Fibroblast of the aortic adventitia (primary cell): ENCODE data around the genes TCF25 and GAS8.

DNA sequence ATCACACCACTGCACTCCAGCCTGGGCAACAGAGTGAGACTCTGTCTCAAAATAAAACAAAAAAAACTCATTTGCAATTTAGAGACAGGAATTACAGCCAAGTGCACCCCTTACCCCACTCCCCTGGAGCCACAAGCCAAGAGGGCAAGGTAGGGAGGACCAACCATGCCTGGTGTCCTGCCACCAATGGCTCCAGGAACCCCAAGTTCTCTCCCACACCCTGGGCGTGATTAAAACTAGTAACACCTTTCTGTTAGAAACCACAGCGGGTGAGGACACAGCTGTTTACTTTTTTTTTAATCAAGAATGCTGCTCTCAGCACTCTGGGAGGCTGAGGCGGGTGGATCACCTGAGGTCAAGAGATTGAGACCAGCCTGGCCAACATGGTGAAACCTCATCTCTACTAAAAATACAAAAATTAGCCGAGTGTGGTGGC lies 38.1 kb downstream of the ANKRD11 start:
- CAGE, long polyA plus RNA, result no peak

GRCh38 chr16:89472226-89472973 lies 18.0 kb downstream of the ANKRD11 start:
- CAGE, long polyA plus RNA, result no peak

DNA sequence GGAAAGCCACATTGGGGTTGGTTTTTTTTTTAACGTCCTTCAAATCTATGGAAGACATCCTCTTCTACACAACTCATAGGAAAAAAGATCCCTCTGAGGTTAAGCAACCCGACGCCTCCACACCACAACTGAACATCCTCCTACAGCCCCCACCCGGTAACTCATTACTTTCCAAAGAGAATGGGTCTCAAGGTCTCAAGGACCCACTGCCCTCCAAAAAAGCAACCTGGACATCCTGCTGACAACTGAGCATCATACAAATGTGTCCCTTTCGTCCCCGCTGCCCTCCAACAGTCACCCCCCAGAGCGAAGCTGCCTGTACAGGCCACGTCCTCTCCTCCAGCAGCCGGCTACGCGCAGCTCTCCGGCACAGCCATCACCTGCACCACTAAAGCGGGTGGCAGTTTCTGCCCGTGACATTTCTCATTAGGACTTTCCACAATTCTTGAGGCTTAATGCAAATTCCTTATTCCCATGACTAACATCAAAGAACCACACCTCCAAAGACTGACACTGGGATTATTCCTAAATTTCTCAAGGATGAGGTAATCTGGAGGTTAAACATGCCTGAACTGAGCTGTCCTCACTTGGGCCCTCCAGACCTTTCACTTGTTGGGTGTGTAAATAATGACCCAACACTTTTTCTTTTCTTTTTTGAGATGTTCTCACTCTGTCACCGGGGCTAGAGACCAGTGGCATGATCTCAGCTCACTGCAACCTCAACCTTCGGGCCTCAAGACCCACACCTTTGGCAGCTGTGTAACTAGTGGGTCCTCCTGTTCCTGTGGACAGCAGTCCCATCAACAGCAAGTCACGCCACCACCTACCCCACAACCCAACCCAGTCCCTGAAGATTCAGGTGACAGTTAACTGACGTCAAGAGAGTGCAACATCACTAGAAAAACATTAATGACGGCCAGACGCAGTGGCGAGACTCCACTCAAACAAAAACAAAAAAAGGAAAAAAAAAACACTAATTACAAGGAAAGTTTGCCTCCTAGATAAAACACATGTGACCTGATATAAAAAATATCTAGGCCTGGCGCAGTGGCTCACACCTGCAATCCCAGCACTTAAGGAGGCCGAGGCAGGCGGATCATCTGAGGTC lies 11.7 kb downstream of the ANKRD11 start:
- CAGE, long polyA plus RNA, result no peak

DNA sequence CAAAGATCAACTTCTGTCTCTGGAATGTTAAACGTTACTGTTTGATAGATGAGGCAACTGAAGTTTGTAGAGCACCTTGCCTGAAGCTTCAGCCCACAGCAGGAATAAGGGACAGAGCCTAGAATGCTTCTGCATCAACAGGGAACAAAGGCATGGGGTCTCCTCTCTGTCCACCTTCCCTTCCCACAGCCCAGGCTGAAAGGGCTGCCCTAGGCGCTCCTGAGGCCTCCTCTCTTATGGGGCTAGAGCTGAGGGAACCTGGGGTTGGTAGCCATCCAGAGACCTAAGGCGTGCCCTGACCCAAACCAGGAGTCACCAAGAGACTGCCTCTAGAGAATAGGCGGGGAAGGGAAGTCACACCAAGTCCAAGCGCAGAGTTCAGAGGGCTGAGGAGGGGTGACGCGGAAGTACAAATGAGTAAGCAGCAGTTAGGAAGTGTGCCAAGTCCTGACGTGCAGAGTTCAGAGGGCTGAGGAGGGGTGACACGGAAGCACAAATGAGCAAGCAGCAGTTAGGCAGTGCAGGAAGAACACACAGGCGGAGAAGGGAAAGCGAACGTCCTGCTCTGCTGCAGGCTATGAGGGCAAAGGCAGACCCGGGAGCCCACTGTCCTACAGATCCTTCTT lies 2.9 kb upstream of the SPG7 start:
- CAGE, long polyA plus RNA, result no peak

- CAGE, long polyA plus RNA, result no peak
Measured at GRCh38 chr16:89519707-89520411, 11.7 kb downstream of the SPG7 start.

DNA sequence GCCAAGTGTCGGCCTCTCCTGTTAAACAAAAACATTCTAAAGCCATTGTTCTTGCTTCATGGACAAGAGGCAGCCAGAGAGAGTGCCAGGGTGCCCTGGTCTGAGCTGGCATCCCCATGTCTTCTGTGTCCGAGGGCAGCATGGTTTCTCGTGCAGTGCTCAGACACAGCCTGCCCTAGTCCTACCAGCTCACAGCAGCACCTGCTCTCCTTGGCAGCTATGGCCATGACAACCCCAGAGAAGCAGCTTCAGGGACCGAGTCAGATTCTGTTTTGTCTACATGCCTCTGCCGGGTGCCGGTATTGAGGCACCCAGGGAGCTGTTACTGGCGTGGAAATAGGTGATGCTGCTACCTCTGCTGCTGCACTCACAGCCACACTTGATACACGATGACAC lies 3.4 kb downstream of the RPL13 start:
- CAGE, long polyA plus RNA, result no peak

DNA sequence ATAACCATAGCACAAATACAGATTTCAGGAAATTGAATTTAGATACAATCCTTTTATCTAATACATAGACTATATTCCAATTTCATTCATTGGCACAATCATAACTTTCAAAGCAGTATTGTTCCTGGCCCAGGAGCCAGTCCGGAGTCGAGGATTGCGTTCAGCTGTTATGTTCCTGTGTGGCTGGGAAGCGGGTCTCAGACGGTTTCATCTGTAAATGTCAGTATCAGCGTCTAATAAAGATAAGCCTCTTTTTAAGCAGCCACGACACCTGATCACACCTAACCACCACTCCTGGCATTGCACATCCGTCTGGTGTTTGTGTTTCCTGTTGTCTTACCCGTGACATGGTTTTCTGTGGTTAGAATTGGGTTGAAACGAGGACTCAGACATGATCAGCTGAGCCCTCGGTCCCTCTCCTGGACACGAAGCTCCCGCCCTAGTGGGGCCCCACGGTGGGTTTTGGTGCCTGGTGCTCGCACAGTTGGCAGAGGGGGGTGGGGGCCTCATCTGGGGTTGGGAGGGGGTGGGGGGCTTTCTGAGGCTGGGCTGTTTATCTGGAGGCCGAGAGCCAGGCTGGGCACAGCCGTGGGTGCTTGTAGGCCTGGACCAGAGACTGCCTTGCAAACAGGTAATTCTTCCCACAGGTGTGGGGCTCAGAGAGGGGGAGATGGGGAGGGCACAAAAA lies 18.3 kb downstream of the CPNE7 start:
- CAGE, long polyA plus RNA, result no peak

- CAGE, long polyA plus RNA, result no peak
Measured at GRCh38 chr16:89633086-89633504, 19.7 kb downstream of the DPEP1 start.

DNA sequence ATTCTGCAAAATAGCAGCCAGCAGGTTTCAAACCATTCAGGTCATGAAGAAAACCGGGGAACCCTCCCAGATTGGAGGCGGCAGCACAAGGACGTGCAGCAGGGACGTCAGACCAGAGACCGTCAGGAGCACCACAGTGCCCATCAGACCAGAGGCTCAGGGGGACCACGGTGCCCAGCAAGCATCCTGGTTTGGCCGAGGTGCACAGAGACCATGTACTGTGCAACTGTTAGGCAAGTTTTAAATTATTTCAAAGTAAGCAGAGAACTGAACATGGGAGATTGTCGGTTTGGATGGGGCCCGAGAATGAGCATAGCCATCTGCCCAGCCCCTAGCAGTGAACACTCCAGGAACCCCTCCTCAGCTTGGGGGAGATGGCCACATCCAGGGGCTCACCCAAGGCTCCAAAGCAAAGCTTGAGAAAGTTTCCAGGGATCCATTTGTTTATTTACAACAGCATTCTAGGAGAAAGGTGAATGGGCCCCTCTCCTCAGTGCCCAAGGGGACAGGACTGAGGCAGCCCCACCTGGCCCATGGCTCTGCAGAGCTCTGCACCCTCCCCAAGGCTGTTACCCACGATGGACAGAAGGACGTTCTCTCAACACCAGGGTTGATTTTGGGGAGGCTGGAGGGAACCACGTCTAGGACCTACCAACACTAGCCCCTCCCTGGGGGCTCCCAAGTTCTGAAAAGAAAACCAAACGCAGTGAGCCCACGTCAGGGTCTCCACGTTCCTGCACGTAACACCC lies 13.3 kb downstream of the CHMP1A start:
- CAGE, long polyA plus RNA, result no peak

DNA sequence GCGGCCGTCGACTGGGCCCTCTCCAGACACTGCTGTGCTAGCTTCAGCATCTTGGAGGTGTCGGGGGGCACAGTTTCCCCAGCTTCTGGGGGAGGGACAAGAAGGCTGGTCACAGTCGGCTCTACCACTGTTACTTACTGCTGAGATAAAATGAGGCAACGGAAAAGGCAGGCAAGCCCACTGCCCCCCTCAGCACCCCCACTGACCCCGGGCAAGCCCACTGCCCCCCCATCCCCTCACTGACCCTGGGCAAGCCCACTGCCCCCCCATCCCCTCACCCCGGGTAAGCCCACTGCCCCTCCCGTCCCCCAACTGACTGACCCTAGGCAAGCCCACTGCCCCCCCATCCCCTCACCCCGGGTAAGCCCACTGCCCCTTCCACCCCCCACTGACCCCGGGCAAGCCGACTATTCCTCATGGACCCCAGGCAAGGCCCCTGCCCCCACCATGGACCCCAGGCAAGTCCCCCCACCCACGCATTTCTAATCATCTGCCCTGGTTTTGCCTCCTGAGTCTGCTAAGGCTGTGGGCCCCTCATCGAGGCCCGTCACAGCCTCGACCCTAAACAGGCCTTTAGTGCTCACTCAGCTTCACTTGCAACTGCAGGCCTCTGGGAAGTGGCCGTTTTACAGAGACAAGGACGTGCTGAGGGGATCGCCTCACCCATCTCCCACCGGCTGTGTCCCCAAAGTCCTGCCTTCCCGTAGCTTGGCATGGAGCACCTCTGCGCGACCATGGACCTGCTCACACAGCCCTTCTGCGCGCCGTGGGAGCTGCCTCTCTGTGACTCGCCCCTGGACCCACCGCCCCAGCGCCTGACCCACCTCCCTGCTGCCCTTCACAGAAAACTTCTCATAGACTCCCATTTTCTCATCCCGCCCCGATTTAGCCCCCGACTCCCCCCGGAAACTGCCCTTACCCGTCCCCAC lies 3.7 kb downstream of the VPS9D1 start:
- CAGE, long polyA plus RNA, result no peak

DNA sequence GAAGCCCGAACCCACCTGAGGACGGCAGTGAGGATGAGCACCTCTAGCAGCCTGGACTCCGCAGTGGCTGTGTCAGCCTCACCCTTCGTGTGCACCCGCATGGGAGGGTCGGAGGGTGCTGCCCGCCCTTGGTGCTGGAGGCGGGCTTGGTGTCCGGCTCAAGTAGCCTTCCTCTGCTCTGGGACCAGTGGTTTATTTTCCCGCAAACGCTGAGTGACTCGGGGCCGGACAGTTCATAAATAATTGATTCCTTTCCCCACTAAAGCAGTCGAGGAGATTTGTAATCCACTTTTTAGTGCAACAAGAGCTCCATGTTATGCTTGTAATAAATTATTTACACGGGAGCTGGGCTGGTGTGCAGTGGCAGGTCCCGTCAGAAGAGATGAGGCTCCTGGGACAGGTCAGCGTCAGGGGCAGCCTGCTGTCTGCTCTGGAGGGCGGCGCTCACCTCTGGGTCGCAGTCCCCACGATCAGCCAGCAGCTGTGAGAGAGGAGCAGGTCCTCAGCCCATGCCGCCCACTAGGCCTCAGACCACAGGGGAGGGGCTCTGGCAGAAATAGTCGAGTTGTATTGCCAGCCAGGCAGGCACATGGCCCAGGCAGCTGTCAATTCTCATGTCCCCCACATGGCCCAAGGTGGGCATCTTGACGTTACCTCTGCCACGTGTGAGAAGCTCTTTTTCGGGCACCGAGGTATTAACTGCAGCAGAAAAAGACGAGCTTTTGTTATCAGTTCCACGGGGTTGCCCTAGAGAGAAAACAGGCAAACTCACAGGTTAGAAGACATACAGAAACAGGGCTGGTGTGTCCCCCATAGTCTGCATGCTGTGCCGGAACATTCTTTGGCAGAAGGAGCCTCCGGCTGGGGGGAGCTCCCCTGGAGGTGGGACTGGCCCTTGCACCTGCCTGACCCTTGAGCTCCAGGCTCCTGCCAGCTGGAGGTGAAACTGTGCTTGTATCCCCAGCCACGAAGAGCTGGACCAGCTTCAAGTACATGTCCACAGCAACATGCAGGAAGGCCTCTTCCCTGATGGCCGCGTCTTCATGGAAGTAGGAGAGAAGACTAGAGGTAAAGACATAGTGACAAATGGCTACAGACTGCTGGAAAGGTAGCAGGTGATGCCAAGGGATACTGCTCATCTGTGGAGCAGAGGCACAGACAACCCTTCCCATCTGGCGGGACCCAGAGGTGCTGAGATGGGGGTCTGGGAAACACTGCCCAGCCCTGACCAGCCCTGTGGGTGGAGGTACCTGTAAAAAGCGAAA lies 17.3 kb downstream of the ZNF276 start:
- CAGE, long polyA plus RNA, result no peak

GRCh38 chr16:89873405-89874133 lies at the start of gene TCF25:
TCF25 (plus strand) TSS chr16:89873592.
- CAGE, long polyA plus RNA, result no peak

GRCh38 chr16:89899979-89900570 lies 18.6 kb upstream of the MC1R start:
- CAGE, long polyA plus RNA, result no peak

- CAGE, long polyA plus RNA, result no peak
Measured at GRCh38 chr16:89910142-89910723, 8.4 kb upstream of the MC1R start.

GRCh38 chr16:89935900-89936166 lies 12.7 kb downstream of the TUBB3 start:
- CAGE, long polyA plus RNA, result no peak

GRCh38 chr16:90015956-90016475 lies 3.2 kb downstream of the DBNDD1 start:
- CAGE, long polyA plus RNA, result no peak

GRCh38 chr16:90022149-90023052 lies at the start of gene GAS8:
GAS8 (plus strand) TSS chr16:90022680.
- CAGE, long polyA plus RNA, result no peak

- CAGE, long polyA plus RNA, result no peak
Measured at GRCh38 chr16:90100039-90100560, 23.0 kb upstream of the PRDM7 start.